ENCODE results near the gene PIGM.

DNA sequence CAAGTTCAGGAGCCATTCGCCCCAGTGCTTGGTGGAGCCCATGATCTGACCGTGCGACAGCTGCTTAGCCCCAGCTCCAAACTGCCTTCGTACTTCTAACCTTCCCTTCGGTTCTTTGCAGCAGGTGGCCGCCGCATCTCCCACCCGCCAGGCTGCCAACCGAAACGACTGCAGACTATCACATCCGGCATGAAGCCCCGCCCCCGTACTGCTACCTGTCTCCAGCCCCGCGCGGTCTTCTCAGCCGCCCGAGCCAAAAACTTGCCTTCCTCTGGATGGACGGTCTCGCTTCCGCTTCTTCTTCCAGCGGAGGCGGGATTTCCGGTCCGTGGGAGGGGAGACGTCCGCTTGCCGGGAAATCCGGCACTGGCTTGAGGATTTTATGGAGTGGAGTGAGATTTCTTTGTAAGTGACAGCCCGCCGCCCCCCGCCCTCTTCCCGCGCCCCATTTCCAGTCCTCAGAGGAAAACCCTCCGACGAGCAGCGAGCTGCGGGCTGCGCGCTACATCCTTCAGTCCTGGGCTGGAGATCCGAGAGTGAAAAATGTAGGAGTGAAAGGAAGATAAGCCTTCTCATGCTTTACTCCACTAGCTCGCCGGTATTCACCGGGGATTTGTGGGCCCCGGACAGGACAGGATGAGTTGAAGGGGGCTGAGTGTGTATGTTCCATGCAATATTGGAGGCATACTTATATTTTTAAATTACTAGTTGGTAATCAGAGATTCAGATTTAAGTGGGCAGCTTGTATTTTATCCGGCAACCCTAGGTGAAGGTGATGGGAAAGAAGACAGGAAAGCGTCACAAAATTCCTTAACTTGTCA lies at the start of gene PIGM:
PIGM (minus strand) TSS at position 293 of the 821 bp plus-strand sequence.
- PRO-cap, result no peak
- RAMPAGE, long total RNA, 4 experiments, result start-site peak on the minus strand in 4 of 4 experiments, centred at positions 159 to 293 of the sequence, 21 to 55 reads per replicate

GRCh38 chr1:160096504-160097182 lies 1.8 kb downstream of the IGSF8 start:
- PRO-cap, result no peak
- RAMPAGE, long total RNA, 4 experiments, result no peak in any of the 4 experiments

GRCh38 chr1:160193545-160193994 lies 3.2 kb downstream of the CASQ1 start:
- PRO-cap, result no peak
- RAMPAGE, long total RNA, 4 experiments, result no peak in any of the 4 experiments

GRCh38 chr1:160205653-160206403 lies 644 bp downstream of the PEA15 start:
- PRO-cap, result no peak
- RAMPAGE, long total RNA, 4 experiments, result start-site peak on the minus strand in 1 of 4 experiments, at chr1:160206066-160206137 at its widest, 5 reads per replicate

DNA sequence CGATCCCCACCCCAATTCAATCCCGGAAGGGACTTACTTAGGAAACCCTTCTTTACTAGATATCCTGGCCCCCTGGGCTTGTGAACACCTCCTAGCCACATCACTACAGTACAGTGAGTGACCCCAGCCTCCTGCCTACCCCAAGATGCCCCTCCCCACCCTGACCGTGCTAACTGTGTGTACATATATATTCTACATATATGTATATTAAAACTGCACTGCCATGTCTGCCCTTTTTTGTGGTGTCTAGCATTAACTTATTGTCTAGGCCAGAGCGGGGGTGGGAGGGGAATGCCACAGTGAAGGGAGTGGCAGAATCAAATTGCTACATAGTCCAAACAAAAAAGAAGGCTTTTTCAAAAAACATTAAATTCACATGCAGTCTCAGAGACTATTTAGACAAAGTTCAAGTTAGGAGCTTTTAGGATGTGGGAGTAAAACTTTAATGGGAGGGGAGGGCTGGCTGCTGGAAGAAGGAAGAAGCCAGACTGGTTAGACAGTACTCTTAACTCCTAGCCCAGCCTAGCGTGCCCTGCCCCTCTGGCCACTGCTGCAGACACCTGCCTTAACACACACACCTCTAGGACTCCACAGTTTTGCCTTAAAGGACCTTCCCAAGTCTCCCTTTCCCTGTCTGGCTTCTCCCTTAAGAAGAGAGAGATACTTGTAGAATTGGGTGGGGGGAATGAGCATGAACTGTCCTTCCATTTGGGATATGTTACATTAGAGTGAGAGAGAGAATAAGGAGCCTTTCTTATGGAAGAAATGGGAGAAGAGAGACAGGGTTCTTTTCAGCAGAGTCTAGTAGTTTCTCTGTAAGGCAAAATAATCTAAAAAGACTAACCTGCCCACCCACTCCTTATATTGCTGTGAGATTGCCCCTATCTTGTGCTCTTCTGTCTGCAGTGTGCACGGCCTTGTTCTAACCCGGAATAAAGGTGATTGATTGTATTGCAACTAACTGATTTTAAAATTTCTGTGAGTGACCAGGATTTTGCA lies 9.5 kb downstream of the PEA15 start:
- PRO-cap, result no peak
- RAMPAGE, long total RNA, 4 experiments, result no peak in any of the 4 experiments

- PRO-cap, result no peak
- RAMPAGE, long total RNA, 4 experiments, result no peak in any of the 4 experiments
These were observed 2.4 kb upstream of the DCAF8 start for GRCh38 chr1:160264576-160265364.

DNA sequence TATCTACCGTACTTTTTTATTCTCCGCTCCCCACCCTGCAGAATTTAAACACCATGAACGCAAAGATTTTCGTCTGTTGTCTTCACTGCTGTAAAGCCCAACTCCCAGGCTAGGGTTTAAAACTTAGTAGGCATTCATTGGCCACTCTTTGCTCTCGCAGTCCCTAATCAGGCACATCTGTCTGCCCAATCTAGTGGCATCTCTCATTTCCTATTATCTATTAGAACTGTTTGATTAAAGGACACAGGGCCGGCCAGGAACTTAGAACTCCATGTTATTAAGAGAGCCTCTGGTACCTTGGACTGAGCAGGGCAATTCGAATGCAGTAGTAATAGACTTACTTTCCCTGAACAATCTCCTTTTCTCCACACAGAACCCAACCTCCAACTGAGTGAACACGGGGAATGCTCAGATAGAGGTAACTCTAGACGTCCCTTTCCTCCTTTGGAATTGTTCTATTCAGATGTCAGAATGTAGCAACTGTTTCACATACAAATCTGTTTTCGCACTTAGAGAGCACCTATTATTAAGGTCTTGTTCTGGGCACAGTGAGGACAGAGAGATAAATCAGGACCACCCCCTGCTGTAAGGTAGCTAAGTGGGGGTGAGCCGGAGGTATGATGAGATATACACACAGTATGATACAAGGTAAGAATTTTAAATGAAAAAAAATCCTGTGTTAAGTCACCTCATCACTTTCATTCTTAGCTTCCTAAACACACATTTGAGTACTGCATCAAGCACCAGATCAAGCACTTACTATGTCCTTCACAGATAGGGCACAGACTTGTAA lies 1.2 kb upstream of the PEX19 start:
- PRO-cap, result no peak
- RAMPAGE, long total RNA, 4 experiments, result no peak in any of the 4 experiments

- PRO-cap, result no peak
- RAMPAGE, long total RNA, 4 experiments, result no peak in any of the 4 experiments
These were observed 9.4 kb upstream of the PEX19 start for GRCh38 chr1:160294283-160294878.

- PRO-cap, result no peak
- RAMPAGE, long total RNA, 4 experiments, result no peak in any of the 4 experiments
These were observed 17.1 kb downstream of the COPA start for GRCh38 chr1:160325945-160326359.

DNA sequence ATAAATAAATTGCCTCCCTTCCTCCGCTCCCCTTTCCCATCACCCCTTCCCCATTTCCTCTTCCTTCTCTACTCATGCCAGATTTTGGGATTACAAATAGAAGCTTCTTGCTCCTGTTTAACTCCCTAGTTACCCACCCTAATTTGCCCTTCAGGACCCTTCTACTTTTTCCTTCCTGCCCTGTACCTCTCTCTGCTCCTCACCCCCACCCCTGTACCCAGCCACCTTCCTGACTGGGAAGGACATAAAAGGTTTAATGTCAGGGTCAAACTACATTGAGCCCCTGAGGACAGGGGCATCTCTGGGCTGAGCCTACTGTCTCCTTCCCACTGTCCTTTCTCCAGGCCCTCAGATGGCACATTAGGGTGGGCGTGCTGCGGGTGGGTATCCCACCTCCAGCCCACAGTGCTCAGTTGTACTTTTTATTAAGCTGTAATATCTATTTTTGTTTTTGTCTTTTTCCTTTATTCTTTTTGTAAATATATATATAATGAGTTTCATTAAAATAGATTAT lies 8.4 kb upstream of the NHLH1 start:
- PRO-cap, result no peak
- RAMPAGE, long total RNA, 4 experiments, result no peak in any of the 4 experiments

- PRO-cap, result no peak
- RAMPAGE, long total RNA, 4 experiments, result no peak in any of the 4 experiments
These were observed 4.5 kb upstream of the NHLH1 start for GRCh38 chr1:160362360-160362834.

DNA sequence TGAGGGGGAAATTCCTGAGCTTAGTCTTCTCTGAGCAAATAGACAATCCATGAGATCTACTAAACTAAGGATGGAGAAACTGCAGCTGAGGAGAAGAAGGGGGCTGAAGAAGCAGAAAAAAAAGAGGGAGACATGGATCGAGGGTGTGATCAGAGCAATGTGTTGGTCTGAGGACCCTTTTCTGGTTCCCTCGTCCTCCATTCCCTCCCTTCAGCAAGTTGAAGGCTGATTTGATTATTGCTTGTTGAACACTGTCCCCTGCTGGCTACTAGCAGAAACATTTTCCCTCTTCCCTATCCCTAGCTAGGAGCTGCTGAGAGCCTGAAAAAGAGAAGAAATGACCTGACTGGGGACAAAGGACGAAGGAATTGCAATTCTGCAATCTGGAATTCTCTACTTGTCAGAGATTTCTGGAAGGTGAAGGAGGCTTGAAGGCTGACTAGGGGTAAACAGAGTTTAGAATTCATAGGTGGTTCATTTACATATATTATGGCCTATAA lies 9.6 kb downstream of the NHLH1 start:
- PRO-cap, result no peak
- RAMPAGE, long total RNA, 4 experiments, result no peak in any of the 4 experiments

DNA sequence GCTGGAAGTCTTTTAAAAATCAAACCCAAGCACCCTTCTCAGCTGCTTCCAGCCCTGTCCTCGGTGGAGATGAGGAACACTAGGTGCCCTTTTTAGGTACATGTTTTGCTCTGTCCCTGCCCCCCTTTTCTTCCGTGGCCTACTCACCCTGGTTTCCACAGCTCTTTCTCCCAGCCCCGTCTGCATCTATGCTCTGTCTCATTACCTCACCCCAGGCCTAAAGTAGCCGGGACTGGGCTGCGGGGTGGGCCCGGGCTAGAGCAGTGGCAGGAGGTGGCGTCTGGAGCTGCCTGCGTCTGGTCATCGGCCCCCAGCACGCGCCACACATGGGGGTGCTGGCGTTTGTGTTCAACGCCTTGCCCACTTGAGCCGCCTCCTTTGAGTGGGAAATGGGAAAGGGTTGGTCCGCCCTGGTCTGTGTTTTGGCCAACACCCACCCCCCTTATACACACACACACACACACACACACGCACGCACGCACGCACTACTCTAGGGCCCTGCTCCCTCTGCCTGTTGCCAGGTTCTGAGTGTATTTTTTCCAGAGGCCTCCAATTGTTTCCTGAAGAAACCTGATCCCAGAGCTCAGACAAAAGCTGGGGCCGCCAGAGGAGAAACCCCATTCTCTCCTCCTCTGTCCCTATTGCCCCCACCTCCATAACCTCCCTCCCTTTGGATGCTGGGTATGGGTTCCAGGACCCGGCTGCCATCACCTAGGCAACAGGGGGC lies 10.0 kb downstream of the VANGL2 start:
- PRO-cap, result no peak
- RAMPAGE, long total RNA, 4 experiments, result no peak in any of the 4 experiments

- PRO-cap, result no peak
- RAMPAGE, long total RNA, 4 experiments, result no peak in any of the 4 experiments
These were observed 29.3 kb downstream of the VANGL2 start for GRCh38 chr1:160429657-160430125.

DNA sequence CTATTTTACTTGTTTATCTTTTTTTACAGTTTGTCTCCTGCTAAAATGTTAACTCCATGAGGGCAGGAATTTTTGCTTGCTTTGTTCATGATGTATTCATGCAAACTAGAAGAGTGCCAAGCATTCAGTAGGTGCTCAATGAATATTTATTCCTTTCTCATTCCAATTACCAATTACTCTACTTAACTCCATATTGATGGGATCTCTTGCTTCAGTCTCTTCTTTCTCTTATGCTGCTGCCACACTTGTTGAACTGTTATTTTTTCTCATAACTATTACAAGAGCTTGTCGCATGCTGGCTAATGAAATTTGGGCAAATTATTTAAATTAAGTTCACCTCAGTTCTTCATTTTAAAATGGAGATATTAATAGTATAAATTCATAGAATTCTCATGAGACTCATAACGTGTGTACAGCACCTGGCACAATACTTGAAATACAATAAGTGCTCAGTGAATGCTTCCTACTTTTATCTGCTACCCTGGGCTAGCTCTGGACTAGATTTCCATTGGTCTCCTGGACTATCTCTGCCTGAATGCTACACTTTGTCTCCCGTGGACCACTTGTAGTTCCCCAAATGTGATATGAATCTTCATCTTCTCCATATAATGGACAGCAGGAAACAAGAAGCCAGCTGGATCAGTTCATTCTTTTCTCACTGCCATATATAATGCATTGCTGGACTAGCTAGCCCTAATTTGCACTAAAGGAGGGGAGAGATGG lies 993 bp downstream of the SLAMF6 start:
- PRO-cap, result no peak
- RAMPAGE, long total RNA, 4 experiments, result no peak in any of the 4 experiments

DNA sequence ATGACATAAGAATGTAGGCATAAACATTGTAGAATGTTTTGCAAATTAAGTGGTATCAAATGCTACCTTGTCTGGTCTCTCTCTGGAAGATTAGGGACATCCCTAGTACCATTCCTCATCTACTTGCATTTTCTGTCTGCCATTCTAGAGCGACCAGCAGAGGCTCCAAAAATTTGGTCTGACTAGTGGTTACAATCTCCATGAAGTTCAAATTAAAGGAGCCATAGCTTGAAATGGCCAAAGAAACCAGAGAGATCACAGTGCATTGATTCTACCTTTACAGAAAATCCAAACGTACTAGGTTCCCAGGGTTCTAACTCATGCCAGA lies 1.1 kb downstream of the CD84 start:
- PRO-cap, result no peak
- RAMPAGE, long total RNA, 4 experiments, result no peak in any of the 4 experiments

DNA sequence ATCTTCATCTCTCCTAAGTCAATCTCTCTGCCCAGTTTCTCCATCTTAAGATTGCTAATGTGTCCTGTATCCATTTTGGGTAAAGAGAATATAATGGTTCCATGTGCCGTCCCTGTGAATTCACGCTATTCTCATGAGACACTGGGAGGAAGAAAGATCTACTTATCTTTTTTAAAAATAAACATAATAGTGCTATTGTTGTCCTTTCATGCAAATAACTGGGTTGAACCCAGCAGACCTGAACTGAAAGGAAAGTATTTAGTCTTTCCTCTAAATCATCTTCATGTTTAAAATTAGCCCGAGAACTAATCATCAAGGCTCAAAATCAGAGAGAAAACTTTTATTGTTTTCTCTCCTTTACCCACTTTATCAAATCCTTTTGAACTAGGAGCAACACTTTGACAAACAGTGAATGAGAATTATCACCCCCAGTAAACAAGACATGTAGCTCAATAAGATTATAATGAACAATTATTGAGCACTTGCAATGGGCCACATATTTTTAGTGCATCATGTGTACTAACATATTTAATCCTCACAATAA lies 22.3 kb downstream of the SLAMF1 start:
- PRO-cap, result no peak
- RAMPAGE, long total RNA, 4 experiments, result no peak in any of the 4 experiments

- PRO-cap, result no peak
- RAMPAGE, long total RNA, 4 experiments, result start-site peak on the minus strand in 1 of 4 experiments, at chr1:160881155-160881294 at its widest, 1,087 reads per replicate
These were observed 3.9 kb downstream of the ITLN1 start for GRCh38 chr1:160880829-160881660.

DNA sequence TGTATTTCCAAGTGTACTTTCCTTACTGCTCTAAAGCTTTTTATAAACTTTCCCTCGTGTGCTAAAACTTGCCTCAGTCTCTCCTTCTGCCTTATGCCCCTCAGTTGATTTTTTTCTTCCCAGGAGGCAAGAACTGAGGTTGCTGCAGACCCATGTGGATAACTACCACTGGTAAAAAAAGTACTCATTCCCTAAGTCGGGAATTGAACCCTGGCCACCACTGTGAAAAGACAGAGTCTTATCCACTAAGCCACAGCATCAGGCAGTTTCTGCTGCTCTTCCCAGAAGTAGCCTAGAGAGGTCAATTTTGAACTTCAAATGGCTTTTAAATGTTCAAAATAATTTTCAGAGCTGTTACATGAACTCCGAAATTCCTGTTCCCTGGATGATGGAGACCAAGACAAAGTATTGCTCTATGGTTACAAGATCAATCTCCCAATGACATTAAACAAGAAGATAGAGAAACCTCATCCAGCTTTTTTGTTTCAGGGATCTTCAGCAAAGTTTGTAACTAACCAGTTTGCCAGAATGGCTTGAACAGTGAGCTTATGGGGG lies 28.7 kb downstream of the ITLN2 start:
- PRO-cap, result no peak
- RAMPAGE, long total RNA, 4 experiments, result no peak in any of the 4 experiments

GRCh38 chr1:160950406-160951216 lies 4.0 kb downstream of the ITLN2 start:
- PRO-cap, result no peak
- RAMPAGE, long total RNA, 4 experiments, result start-site peak on the minus strand in 1 of 4 experiments, at chr1:160950730-160951060 at its widest, 102 reads per replicate

Measured in omental fat pad (tissue), 4 donors.